ENCODE results near the genes ADGRL2, GNG5, SSX2IP, LPAR3, BCL10 and CLCA1.

DNA sequence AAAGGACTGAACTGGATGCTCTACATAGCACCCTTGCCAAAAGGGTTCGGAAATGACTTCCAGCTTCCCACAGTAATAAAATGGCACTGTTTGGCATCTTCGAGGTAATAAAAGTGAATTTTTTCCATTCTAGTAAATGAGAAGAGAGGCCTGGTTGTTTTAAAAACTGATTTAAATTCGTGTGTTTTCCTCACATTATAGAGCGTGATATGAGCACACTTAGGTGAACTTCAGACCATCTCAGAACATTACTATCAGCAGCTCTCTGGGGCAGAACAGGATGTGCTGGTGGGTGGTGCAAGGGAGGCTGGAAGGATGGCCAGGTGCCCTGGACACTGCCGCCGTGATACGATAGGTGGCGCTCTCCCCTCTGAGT lies 386.5 kb upstream of the ADGRL2 start:
- RRBS: no CpG with 5 or more reads among the region's 8 CpGs
CAGE:
- cytosol, long polyA plus RNA: no peak
- long polyA plus RNA: no peak
- nucleus, long polyA plus RNA: no peak

DNA sequence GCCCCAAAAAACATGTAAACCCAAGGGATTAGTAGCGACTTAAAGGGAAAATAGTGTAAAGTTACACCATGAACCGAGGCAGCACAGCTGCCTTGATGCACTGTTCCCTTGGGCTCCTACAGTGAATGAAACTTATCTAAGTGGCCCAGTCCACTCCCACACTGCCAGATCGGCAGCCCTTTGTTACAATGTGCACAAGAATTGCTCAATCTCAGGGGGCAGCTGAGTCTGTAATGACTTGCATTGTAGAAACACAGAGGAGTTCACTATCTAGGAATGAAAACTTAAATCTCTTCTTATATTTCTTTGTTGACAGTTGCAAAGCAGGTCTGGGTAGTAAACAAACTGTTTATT lies 120.7 kb upstream of the ADGRL2 start:
- RRBS: no CpG with 5 or more reads among the region's 3 CpGs
CAGE:
- cytosol, long polyA plus RNA: no peak
- long polyA plus RNA: no peak
- nucleus, long polyA plus RNA: no peak

DNA sequence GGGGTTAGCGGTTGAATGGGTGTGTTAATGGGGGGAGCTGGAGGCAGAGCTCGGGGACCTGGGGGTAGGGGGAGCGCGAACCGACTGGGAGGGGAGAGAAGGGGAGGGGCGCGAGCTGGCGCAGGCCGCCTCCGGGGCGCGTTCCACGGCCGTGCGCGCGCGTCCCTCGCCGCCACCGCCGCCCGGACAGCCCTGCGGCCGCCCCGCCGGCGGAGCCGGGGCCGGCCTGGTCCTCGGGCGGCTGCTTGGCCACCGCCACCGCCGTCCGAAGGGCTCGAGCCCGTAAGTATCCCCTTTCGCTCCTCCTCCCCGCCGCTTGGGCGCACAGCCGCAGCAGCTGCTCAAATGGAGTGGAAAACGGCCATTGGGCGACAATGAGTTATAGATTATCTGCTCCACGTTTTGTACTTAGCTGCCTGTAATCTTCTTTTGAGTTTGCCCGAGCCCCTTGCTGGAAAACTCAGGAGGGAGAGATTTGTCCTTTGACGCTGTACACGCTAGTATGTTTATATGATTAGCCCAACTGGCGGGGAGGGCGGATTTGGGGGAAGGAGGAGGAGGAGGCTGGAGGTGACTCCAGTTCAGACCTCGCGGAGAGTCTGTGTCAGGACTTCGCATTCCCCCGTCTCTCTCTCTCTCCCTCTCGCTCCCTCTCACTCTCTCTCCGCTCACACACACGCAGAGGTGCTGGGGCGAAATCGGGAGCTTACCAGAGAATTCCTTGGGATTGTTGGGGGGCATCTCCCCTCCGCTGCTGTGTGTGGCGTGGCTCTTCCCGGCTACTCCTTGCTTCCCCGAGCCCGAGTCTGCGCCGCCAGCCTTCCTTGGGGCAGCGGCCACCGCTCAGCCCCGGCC lies at the start of gene ADGRL2:
ADGRL2 (plus strand) TSS at position 148 of the 855 bp plus-strand sequence.
- RRBS: under 1% methylated on average over 21 of the region's 70 CpGs
CAGE:
- cytosol, long polyA plus RNA: start-site peak on the plus strand centred at position 196 of the sequence, 68 bp wide, 15 and 21 reads in 2 replicates
- long polyA plus RNA: start-site peak on the plus strand centred at position 203 of the sequence, 69 bp wide, 14 and 56 reads in 2 replicates
- nucleus, long polyA plus RNA: no peak

- RRBS: 1% methylated on average over 13 of the region's 66 CpGs
CAGE:
- cytosol, long polyA plus RNA: no peak
- long polyA plus RNA: no peak
- nucleus, long polyA plus RNA: no peak
Observed at GRCh38 chr1:81802587-81803420, 2.1 kb downstream of the ADGRL2 start.

- RRBS: no CpG with 5 or more reads among the region's 3 CpGs
CAGE:
- cytosol, long polyA plus RNA: no peak
- long polyA plus RNA: no peak
- nucleus, long polyA plus RNA: no peak
Observed at GRCh38 chr1:83150591-83150791, 848.4 kb downstream of the TTLL7 start.

DNA sequence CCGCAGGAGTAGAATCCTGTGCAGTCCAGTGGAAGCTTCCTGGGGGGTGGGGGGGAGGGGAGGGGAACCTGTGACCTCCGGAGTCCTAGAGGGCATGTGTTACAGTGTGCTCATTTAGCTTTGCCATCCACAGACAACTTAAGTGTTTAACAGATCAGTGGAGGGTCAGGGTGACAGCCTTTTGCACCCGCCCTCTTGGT lies 18.1 kb upstream of the PRKACB start:
- RRBS: no CpG with 5 or more reads among the region's 3 CpGs
CAGE:
- cytosol, long polyA plus RNA: no peak
- long polyA plus RNA: no peak
- nucleus, long polyA plus RNA: start-site peak on the plus strand centred at position 61 of the sequence, 19 bp wide, 24 and 41 reads in 2 replicates

- RRBS: no CpG with 5 or more reads among the region's 2 CpGs
CAGE:
- cytosol, long polyA plus RNA: no peak
- long polyA plus RNA: no peak
- nucleus, long polyA plus RNA: no peak
Observed at GRCh38 chr1:84144926-84145539, 962 bp downstream of the PRKACB start.

DNA sequence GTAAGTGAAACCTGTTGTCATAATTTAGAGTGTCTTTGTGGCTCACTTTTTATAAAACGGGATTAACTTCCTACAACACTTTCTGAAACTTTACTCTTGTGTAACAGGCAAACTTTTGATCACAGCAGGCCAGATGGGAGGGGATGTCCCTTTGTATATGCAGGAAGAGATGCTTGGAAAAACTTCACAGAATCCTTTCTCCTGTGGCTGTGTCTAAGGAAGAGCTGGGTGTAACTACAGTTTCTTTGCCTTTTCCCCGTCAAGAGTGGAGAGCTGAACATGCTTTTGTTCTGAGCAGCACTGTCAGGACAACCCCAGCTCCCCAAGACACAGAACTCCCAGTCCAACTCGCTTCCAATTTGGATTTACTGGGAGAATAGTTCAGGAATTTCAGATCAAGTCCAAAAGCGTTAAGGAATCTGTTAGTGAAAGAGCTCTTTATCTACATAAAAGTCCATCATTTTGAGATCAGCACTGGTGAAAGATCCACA lies 1.7 kb upstream of the SAMD13 start:
- RRBS: no CpG with 5 or more reads among the region's 4 CpGs
CAGE:
- cytosol, long polyA plus RNA: no peak
- long polyA plus RNA: no peak
- nucleus, long polyA plus RNA: no peak

GRCh38 chr1:84506249-84507186 lies at the start of gene GNG5:
Gene GNG5, minus strand, starts transcription at chr1:84506581.
- RRBS: 2% methylated on average over 7 of the region's 49 CpGs
CAGE:
- cytosol, long polyA plus RNA: no peak
- long polyA plus RNA: no peak
- nucleus, long polyA plus RNA: no peak

DNA sequence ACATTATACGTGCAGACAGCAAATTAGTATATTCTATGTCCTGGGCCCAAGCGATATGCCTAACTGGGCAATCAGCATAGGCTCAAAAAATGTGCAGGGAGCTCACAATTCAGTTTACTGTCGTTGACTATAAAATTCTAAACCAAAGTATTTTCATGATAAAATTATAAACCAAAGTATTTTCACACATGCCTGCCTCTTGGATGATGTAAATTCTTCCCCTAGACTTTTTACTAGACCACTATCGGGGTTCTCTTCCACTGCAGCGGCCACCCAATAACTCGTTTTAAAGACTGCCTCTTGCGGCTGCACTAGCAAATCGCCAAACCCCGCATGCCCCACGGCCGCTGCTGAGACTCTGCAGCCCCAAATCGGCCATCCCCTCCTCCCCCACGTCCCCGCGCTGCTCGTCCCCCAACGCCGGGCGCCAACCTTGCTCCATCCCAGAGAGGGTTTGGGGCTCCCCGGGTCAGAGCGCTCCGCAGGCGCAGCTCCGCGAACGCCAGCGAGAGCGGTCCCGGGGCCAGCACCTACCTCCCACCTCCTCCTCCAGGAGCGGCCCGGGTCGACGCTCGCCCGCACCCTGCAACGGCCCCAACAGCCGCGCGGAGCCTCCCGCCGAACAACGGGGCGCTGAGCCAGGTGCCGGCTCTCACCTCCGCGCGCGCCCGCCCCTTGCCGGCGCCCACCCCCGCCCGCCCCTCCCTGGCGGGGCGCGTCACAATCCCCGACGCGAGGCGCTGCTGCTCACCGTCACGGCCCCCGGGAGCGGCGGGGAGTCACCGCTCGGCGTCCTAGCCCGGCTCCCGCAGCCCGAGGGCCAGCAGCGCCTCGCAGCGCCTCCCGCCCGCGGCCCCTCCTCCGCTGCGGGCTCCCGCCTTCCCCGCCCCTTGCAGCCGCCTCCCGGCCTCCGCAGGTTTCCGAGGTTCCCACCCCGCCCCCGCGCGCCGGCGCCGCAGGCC lies at the start of gene SSX2IP:
SSX2IP (minus strand) TSS at position 842 of the 962 bp plus-strand sequence.
- RRBS: under 1% methylated on average over 56 of the region's 92 CpGs
CAGE:
- cytosol, long polyA plus RNA: start-site peak on the minus strand centred at position 627 of the sequence, 56 bp wide, 36 and 53 reads in 2 replicates; start-site peak on the minus strand centred at position 818 of the sequence, 22 bp wide, 141 and 142 reads in 2 replicates
- long polyA plus RNA: start-site peak on the minus strand centred at position 614 of the sequence, 101 bp wide, 119 and 70 reads in 2 replicates; start-site peak on the minus strand centred at position 817 of the sequence, 23 bp wide, 206 and 126 reads in 2 replicates
- nucleus, long polyA plus RNA: start-site peak on the minus strand centred at position 811 of the sequence, 30 bp wide, 69 and 51 reads in 2 replicates

DNA sequence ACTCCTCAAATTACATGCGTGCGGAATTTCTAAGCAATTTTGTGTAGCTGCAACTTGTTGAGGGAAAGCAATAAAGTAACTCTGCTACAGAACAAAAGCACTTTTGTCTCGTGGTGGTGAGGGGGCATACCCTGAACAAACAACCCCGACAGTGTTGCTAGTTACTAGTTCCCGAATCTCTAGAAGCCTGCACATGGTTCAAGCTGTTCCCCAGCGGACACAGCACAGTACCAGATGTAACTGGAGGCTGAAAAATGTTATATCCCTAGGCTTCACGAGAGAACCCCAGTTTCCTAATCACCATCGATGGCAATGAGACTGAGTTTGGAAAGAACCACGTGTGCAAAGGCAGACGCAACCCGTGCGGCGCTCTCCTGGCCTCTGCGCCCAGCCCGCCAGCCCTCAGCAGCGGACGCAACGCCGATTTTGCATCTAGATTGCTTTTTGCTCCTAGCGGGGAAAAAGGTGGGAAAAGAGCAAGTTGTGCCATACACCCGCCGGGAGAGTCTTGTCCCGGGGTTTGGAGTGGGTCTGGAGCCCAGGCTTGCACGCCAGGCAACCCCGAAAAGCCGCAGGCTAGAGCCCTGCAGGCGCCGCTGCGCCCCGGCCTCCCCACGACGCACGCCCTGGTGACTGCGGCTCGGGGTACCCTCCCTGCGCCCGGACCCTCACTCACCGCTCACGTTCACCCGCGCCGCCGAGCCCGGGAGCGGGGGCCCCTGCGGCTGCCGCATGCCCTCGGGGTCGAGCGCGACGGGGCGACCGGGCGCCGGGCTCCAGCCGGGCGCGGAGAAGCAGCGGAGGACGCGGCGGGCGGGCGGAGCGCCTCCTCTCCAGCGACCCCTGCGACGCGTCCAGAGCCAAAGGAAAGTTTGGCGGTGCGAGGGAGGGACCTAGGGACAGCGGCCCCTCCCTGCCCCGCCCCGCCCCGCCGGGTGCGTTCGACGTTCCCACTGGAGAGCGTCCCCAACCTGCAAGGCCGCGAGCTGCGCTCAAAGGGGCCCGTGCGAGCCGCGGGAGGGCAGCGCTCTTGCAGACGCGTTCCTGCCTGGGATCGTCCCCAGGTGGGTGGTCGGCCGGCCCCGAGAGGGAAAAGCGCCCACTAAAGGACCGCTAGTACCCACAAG lies at the start of gene LPAR3:
LPAR3 (minus strand) TSS at position 867 of the 1,127 bp plus-strand sequence.
- RRBS: 3% methylated on average over 30 of the region's 97 CpGs
CAGE:
- cytosol, long polyA plus RNA: no peak
- long polyA plus RNA: no peak
- nucleus, long polyA plus RNA: no peak

DNA sequence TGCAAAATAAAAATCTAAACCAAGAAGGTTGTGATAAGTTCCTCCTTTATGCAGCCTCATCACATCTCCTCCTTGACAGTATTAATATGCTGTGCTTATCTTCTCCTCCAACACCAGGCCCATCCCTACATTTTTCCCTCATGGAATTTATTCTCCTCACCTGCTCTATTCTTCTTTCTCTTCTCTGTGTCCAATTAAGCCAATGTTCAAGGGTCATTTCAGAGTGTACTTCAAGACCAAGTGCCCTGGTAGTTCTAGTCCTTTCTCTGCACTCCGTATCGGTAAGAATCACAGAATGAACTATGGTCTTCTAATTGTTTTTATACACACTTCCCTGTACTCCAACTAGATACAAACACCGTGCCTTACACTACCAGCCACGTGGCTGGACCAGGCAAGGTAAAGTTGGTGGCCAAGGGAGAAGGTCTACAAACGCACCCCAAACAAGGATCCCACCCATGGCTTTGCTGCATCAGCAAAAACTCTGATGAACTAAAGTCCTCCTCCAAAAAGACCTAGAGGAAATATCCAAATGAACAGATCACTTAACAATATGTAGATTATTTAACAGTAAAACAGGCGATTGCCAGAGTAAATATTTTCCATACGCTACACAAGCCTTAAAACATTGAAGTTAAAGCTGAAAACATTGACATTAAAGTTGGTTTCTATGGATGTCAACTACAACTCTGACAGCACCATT lies 40.1 kb upstream of the LPAR3 start:
- RRBS: no CpG with 5 or more reads among the region's 7 CpGs
CAGE:
- cytosol, long polyA plus RNA: no peak
- long polyA plus RNA: no peak
- nucleus, long polyA plus RNA: no peak

DNA sequence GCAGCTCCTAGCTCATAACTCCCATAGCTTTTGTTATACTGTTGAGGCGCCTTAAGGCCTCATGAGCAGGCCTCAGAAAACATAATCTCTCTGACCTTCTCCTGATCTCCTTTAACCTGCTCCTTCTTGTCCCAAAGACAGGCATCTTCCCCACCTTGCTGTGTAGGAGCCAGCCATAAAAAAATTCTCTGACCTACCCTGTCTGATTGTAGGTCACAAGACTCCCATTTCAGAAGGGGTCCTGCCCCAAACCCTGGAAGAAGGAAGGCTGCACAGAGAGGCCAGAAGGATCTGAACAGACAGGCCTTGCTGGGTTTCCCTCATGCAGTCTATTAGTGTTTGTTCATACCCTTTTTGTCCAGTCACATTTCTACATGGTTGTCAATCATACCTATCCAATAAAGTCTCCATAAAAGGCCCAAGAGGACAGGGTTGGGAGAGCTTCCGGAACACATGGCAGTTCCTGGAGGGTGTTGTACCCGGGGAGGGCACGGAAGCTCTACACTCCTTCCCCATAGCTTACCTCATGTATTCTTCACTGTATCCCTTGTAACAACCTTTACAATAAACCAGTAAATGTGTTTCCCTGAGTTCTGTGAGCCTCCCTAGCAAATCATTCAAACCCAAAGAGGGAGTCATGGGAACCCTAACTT lies 28.2 kb downstream of the MCOLN2 start:
- RRBS: 86% methylated on average over 1 of the region's 4 CpGs
CAGE:
- cytosol, long polyA plus RNA: no peak
- long polyA plus RNA: no peak
- nucleus, long polyA plus RNA: no peak

- RRBS: 1% methylated on average over 27 of the region's 87 CpGs
CAGE:
- cytosol, long polyA plus RNA: start-site peak on the minus strand at chr1:85276215-85276631, 746 and 1,718 reads in 2 replicates
- long polyA plus RNA: start-site peak on the minus strand at chr1:85276325-85276622, 669 and 2,017 reads in 2 replicates
- nucleus, long polyA plus RNA: no peak
Observed at GRCh38 chr1:85276071-85277175, at the start of gene BCL10. Gene BCL10, minus strand, starts transcription at chr1:85276632.

- RRBS: no CpG with 5 or more reads among the region's 4 CpGs
CAGE:
- cytosol, long polyA plus RNA: no peak
- long polyA plus RNA: no peak
- nucleus, long polyA plus RNA: no peak
Observed at GRCh38 chr1:85527045-85527697, 53.4 kb upstream of the CCN1 start.

- RRBS: 1% methylated on average over 38 of the region's 81 CpGs
CAGE:
- cytosol, long polyA plus RNA: no peak
- long polyA plus RNA: no peak
- nucleus, long polyA plus RNA: no peak
Observed at GRCh38 chr1:85576780-85577690, 3.5 kb upstream of the CCN1 start.

- RRBS: no CpG with 5 or more reads among the region's 5 CpGs
CAGE:
- cytosol, long polyA plus RNA: no peak
- long polyA plus RNA: no peak
- nucleus, long polyA plus RNA: no peak
Observed at GRCh38 chr1:85577691-85577788, 3.0 kb upstream of the CCN1 start.

GRCh38 chr1:85577789-85577971 lies 2.9 kb upstream of the CCN1 start:
- RRBS: no CpG with 5 or more reads among the region's 6 CpGs
CAGE:
- cytosol, long polyA plus RNA: no peak
- long polyA plus RNA: no peak
- nucleus, long polyA plus RNA: no peak

DNA sequence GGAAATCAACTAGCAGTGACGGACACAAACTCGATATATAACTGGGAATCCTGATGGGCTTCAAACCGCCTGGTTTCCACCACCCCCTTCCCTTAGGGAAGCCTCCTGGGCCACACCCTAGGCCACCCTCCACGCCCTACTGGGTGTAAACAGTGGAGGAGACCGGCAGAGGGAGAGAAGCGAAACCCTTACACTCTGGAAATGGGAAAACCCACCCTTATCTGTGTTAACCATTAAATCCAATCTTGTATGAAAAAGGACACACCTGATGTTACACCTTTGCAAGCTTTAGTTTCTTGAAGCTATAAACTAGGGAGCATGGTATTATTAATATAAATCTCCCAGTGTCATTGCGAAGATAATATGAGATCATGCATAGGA lies 650 bp upstream of the ZNHIT6 start:
- RRBS: no CpG with 5 or more reads among the region's 7 CpGs
CAGE:
- cytosol, long polyA plus RNA: no peak
- long polyA plus RNA: no peak
- nucleus, long polyA plus RNA: no peak

- RRBS: no CpG with 5 or more reads among the region's 8 CpGs
CAGE:
- cytosol, long polyA plus RNA: no peak
- long polyA plus RNA: no peak
- nucleus, long polyA plus RNA: no peak
Observed at GRCh38 chr1:86468703-86469322, at the start of gene CLCA1. Gene CLCA1, plus strand, starts transcription at chr1:86468927.